SJCRH30 (cell line): ENCODE data around the genes STYK1, TAS2R9, PRH1 and BCL2L14.

- RAMPAGE, long total RNA = no peak
These were observed 1.9 kb upstream of the KLRK1 start for GRCh38 chr12:10391704-10392077.

- RAMPAGE, long total RNA = no peak
These were observed 2.8 kb downstream of the KLRC4 start for GRCh38 chr12:10406723-10407268.

DNA sequence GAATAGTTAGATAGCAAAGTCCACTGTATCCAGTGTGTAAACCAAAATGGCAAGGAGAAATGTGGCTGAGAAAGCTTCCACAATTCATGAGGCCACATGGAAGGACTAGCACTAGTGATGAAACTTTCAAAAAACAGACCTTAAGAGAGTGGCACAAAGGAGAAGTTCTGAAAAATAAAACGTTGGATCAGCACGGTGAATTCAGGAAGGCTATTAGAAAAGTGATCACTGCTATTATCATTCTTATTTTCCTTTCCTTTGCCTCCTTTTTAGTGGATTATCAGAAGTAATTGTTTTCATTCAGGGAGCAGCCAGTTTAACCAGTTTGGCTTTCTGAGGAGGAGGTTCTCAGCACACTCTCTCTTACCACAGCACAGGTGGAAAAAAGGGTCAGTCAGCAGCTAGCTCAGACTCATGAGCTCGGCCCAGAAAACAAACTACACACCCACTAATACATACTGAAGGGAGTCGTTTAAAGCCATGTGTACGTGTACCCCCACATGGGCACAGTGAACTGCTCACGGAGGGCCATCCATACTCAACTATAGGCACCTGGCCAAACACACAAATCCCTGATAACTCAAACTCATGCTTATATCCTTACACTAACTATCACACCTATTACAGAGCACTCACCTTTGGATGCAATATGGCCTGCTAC, 23.2 kb upstream of the MAGOHB start:
- RAMPAGE, long total RNA = no peak

GRCh38 chr12:10672202-10673121, 1.4 kb downstream of the STYK1 start:
- RAMPAGE, long total RNA = no peak

- RAMPAGE, long total RNA = no peak
These were observed at the start of gene STYK1 for GRCh38 chr12:10673354-10674571. TSS of gene STYK1 (minus strand) at chr12:10674052.

- RAMPAGE, long total RNA = no peak
These were observed 24.0 kb downstream of the YBX3 start for GRCh38 chr12:10698893-10699660.

DNA sequence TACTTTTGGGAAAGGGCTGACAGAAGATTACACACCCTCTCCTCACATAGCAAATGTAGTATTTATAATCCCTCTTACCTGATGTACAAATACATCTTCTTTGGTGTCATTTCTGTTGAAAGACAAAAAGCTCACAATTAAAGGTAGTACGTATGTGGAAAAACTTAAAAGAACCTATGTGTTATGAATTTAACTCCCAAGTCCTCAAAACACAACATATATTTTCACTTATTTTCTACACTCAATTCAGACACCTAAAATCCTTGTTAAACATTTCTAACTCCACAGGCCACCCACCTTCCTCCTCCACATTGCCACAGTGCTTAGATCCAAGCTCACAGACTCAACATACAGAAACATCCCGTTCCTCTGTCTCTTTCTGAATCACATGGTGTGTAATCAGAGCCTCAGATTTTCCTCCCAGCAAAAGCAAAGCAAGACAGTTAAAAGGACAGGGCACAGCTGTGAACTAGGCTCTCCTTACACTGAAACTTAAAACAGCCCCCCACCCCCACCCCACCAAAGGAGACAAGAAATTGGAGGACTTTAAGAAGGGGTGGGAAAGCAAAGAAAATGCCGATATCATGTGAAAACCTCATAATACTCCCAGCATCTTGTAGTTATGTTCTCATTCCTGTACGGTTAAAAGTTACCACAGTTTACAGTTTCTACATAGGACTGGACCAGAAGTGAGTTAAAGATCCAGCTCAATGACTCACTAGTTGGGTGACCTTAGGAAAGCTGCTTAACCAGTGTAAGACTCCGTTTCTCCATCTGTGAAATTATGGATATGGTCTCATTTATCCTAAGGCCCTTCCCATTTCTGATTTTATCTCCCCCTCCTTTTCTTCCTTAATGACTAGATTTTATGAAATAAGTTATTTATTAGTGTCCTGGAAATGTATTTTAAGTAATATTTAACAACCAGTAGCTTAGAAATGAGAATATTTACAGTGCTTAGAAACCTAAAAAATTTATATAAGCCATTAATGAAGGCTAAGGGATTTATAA, 4.8 kb downstream of the YBX3 start:
- RAMPAGE, long total RNA = no peak

- RAMPAGE, long total RNA = no peak
These were observed at the start of gene TAS2R9 for GRCh38 chr12:10809916-10810429. TSS of gene TAS2R9 (minus strand) at chr12:10810168.

DNA sequence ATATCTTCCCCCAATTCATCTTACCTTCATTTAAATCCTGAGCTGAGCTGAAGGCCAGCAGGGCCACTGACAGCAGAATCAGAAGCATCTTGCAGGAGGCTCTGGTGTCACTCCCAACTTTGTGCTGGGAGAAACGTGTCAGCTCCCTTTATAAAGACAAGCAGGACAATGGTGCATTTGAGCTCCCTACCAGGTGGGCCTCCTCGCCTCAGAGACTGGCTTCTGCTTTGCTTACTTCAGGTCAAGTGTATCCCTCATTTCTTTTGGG, at the start of gene PRH1:
PRH1 (minus strand) TSS at position 126 of the 268 bp plus-strand sequence.
- RAMPAGE, long total RNA = no peak

DNA sequence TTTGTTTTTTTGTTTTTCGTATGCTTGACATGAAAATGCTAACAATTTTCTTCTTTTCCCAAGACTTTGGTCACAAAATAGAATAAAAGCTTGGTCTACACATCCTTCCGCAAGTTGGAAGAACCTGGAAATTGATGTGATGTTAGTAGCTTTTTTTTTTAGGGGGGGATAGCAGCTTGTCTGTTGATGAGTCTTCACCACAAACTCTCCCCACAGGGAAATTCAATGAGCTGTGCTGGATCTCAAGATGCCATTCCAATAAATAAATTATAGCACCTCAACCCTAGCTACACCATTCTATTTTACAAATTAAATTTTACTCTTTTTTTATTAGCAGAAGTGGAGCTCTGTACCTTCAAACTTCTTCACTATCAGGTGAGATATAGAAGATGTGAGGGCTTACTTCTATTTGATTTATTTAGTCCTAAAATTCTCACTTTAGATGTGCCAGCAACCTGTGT, 2.9 kb upstream of the TAS2R20 start:
- RAMPAGE, long total RNA = no peak

DNA sequence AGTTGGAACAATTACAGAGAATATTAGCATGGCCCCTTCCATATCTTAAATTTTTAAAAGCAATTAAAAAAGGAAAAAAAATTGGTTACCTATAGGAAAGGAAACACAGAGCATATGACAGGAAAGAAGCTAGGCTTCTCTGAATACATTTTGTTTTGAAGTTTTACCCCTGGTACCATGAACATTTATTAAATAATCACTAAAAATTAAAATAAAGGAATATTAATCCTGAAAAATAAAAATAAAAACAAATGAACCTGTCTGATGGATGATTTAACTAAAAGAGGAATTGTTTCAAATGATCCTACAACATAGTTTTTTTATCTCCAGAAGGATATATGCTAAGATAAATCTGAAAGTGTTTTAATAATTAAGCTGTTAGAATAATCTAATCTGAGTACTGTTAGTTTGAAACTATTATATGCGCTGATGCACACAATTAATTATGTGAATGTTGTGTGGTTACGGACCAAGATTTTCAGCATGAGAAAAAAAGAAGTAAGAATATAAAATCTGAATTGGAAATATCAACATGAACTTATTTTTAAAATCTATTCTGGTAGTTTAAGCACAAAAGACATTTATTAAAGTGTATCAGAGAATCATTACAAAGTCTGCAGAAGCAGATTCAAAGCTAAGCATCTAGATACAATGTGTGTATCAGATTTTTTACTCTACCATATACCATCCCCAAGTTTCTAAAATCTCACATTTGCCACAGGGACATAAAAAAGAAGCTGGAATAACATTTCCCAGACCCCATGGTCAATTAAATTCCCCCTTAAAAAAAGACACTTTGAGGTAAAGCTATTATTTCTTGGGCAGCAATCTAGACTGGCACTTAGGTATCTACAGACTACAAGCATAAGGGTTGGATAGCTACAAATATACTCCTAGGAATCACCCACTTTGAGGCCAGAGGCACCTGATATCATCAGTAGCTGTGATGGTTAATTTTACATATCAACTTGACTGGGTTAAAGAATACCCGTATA, 7.6 kb upstream of the SMIM10L1 start:
- RAMPAGE, long total RNA = no peak

- RAMPAGE, long total RNA = no peak
These were observed 26.2 kb upstream of the ETV6 start for GRCh38 chr12:11623169-11623696.

DNA sequence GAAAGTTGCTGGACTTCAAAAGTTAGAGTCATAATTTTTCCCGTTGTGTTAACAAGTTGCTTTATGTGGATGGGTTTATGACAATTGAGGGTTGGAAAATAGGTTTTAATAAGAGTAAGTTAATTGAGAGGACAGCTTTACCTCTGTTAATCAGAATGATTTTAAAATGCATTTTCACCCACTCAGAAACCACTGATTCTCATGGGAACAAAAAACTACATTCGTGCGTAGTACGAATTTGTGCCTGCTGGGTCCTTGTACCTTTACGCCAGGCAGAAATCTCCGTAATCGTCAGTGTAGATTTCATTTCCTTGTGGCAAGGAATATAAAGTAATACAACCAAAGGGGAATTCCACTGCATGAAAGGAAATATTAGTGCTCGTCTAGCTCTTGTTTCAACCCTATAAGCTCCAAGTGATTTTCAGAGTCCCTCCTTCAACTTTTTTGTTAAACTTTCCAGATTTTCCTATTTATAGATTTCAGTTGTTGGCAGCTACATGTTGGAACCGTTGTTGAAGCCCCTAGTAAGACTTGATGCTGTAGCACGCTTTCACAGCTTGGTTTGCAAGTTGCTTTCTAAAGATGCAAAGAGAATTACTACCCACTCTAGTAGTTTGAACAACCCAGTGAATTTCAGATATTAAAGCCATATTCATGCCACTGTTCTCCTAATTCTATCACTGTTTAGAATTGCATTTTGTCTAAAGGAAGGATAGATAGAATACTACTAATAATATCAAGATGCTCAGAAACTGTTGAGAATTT, 90.6 kb downstream of the ETV6 start:
- RAMPAGE, long total RNA = no peak

DNA sequence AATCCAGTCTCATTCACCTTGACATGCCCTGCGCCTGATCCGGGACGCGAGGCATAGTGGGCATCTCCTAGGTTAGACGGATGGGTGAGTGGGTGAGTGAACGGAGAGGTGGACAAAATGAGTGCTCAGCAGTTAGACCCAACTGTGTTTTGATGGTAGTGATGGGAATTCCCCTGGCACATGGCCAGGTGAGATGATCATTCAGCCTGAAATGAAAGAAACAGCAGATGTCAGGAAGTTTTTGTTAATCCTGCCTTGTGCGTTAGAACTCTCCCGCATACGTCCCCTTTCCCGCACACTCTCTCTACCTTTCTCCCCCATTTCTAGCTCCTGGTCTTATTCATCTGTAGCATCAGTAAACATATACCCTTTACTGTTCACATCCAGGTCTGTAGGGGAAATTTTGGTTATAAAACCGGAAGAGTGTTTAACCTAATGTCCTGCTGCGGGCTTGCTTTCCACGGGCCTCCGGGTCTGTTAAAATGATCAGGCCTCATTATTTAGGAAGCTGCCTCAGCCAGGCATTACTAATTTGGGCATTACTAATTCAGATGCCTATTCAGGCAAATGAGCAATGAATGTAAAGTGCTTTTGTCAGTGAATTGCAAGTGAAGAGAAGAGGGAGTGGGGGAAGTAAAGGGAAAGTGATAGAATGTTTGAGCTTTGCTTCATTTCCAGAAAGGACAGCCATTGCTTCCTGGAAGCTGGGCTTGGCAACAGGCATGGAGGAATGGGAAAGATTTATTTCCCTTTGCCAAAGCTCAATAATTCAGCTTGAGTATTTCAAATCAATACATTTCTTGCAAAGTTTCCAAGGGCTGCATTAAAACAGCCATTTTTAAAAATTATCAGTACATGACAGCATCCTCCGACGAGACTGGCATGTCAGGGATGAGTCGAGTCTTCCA, 172.9 kb downstream of the ETV6 start:
- RAMPAGE, long total RNA = no peak

DNA sequence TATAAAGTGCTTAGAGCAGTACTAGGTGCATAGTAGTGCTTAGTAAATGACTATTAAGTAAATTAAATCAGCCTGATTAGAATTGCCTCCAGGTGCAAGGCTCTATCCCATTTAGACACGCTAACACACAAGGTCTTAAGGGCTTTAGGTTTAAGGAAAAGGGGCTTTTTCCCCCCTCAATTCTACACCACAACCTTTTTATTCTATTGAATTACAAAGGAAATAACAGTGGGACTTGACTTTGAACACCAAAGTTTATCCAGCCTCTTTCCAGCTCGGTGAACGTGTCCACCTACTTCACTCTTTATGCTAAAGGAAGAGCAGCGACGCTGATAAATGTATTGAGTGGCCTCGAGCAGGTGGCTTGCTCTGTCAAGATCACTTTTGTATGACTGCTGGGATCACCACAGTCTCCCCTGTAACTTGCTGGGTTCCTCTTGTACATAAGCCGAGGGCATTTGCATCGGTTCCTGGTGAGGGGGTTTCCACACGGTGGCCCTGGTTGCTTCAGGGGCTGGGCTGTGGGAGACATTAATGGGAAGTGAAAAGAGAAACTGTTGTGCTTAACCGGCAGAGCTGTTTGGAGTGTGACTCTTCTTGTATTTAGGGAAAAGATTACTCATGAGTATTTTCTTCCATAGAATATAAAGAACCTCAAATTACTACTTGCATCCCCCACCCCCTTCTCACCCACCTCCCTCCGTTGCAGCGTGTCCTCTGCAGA, 186.7 kb downstream of the ETV6 start:
- RAMPAGE, long total RNA = no peak

GRCh38 chr12:11892689-11893792, 177.7 kb upstream of the BCL2L14 start:
- RAMPAGE, long total RNA = no peak

DNA sequence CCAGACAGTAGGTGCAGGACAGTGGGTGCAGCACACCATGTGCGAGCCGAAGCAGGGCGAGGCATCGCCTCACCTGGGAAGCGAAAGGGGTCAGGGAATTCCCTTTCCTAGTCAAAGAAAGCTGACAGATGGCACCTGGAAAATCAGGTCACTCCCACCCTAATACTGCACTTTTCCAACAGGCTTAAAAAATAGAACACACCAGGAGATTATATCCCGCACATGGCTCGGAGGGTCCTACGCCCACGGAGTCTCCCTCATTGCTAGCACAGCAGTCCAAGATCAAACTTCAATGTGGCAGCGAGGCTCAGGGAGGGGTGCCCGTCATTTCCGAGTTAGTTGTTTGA, 161.5 kb upstream of the BCL2L14 start:
- RAMPAGE, long total RNA = no peak

GRCh38 chr12:12038164-12038500, 32.6 kb upstream of the BCL2L14 start:
- RAMPAGE, long total RNA = no peak

GRCh38 chr12:12070752-12071747, at the start of gene BCL2L14:
TSS of gene BCL2L14 (plus strand) at chr12:12070939.
- RAMPAGE, long total RNA = no peak

- RAMPAGE, long total RNA = no peak
These were observed 2.6 kb downstream of the LRP6 start for GRCh38 chr12:12264268-12264676.